H9 (cell line): ENCODE results near the genes H2BC21, H2AC21 and SV2A.

DNA sequence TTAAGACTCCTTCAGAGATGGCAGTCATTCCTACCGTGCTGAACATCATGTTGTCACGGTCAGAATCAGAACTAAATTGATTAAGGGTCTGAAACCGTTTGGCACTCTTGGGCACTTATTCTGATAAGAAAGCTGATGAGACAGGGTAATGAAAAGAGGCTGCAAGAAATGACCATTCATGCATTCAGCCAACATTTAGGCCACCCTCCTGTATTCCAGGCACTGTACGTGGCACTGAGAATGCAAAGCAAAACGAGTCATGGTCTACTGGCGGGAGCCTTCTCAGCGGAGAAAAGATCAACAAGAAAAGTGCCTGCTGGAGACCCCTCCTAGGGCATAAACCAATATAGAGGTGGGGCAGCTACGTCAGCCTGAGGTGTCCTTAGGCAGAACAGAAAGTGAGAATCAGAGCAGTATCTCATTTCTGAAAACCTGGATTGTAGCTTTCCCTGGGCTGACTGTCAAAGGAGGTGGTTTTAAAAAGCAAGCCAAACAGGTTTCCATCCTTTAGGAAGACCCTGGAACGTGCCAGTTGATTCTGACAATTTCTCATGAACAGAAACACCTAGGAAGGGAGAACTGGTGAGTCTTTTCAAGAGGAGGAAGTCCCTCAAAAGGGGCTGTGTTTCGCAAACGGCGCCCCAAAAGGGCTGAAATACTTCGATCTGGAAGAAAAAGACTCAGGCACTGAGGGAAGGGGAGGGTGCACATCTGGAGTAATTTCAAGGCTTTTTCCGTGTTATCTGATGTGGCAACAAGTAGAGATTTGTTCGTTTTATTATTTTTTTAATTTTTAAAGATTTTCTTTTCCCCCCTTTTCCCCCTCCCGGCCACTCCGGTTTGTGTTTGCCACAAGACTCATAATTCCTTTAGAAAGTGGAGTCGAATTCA is 22.4 kb downstream of the PPIAL4C start:
- PRO-cap: no peak

DNA sequence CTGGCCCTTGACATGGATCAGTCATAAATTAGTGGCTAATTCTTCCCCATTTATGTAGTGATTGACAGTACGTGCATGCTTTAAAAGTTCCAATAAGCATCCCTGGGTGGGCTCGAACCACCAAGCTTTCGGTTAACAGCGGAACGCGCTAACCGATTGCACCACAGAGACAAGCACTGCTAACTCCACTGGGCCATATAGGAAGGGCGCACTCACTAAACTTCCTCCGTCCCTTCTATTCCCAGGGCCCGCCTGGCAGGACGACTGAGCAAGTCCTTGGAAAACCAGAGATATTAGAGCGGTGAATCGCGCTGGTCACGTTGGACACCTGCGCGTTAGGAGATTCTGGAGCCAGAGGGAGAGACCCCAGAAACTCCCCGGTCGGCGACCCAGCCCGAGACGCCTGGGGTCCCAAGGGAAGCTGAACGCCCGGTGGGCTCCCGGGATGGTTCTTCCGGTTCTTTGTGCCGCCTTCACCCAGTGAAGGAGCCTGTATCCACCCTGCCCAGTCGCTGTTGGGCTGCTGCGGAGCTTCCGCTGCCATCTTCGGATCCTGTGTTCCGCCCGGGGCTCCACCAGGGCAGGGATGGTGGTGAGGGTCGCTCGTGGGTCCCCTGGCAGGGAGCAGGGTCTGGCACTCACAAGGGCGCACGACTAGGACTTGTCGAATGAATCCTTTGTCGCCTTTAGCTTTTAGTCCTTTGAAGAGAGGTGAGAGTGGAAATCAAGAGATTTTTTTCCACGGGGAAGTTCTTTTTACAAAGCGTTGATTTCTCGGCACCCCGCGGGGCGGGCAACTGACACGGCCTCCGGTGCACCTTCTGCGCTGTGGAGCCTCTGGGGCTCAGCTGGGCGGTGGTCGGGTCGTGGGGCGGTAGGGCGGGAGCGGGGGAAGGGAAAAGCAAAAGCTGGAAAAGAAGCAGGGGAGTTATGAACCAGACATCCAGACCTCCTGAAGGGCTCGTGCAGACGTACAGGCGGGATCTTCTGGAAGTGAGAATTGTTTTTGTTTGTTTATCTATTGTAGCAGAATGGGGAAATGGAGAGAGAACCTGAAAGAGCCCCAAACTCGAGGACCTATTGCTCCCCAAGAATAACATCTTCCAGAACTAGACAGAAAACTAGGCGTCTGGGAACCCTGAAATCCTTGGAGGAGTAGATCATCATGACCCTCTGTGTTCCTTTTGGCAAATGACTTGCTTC is 63.1 kb downstream of the PPIAL4C start:
- PRO-cap: bidirectional peak, plus-strand start at position 225 of the sequence, minus-strand start at position 247 of the sequence; unidirectional peak, minus-strand start at position 405 of the sequence; unidirectional peak, minus-strand start at position 850 of the sequence

- PRO-cap: unidirectional peak, minus-strand start at chr1:149708735
Observed at GRCh38 chr1:149708305-149708967, 74.1 kb upstream of the FCGR1A start.

GRCh38 chr1:149848698-149849649 is 1.9 kb upstream of the H2AC19 start:
- PRO-cap: no peak

DNA sequence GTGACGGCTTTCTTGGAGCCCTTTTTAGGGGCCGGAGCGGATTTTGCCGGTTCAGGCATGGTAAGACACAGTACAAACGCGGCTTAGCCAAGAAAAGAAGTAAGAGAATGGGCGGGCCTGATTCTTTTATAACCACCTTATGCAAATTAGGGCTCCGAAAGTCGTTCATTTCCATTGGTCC is at the start of gene H2BC21:
Gene H2BC21 (minus strand): TSS at position 101 of the 181 bp plus-strand sequence.
- PRO-cap: bidirectional peak, plus-strand start outside the sequence, minus-strand start at position 101 of the sequence

- PRO-cap: bidirectional peak, plus-strand start at chr1:149887657, minus-strand start at chr1:149887919
Observed at GRCh38 chr1:149887223-149888095, at the start of gene H2AC21. Gene H2AC21, minus strand, starts transcription at chr1:149887965.

- PRO-cap: bidirectional peak, plus-strand start at chr1:149917774, minus-strand start at chr1:149917722; bidirectional peak, plus-strand start at chr1:149917918, minus-strand start at chr1:149917842
Observed at GRCh38 chr1:149917521-149918063, at the start of gene SV2A. Gene SV2A, minus strand, starts transcription at chr1:149917844.

DNA sequence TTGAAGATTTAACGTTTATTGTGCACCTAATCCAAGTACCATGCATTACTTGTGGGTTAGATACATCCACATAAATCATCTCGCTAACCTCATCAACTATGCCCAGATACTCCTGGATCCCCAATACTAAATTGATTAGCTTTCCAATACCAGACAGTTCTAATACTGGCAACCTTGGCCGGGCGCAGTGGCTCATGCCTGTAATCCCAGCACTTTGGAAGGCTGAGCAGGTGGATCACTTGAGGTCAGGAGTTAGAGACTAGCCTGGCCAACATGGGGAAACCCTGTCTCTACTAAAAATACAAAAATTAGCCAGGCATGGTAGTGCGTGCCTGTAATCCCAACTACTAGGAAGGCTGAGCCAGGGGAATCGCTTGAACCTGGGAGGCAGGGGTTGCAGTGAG is 15.4 kb downstream of the OTUD7B start:
- PRO-cap: no peak

DNA sequence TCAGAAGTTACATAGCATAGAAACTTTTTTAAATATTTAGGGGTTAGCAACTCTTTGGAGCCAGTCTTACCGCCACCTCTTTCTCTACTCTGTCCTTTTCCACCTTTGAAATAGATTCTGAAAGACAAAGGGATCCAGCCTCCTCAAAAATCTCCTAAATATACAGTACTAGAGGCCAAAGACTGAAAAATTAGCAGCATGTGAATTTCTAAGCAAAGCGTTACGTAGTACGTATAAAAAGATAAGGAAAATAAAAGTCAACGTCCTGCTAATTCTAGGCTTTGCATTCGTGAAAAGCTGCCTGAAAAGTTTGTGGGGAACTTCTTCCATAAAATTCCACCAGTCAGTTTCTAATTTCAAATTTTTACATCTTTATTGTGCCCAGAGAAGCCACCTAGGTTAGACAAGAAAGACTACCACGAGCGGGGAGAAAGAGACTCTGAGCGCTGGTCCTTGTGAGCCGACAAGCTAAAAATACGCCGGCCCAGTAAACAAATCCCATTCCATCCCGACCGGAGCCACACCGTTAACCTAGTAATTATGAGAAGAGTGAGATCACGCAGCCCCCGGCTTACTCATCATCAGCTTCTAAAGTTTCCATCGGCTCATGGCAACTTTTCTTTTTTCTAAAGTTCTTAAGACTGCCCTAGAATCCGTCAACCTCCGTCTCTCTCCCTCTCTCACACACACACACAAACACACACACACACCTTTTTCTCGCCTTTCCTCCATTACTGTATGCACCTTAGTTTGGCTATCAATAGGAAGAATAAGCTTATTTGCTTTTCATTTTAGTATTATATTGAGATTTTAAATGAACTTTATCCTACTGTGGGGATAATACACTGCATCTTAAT is 1.0 kb downstream of the OTUD7B start:
- PRO-cap: unidirectional peak, plus-strand start at position 402 of the sequence; bidirectional peak, plus-strand start at position 436 of the sequence, minus-strand start at position 441 of the sequence; bidirectional peak, plus-strand start at position 501 of the sequence, minus-strand start at position 476 of the sequence

GRCh38 chr1:150021192-150021785 is 10.8 kb upstream of the OTUD7B start:
- PRO-cap: no peak

- PRO-cap: no peak
Observed at GRCh38 chr1:150110298-150110754, 39.4 kb upstream of the PLEKHO1 start.

GRCh38 chr1:150186797-150187234 is 37.1 kb downstream of the PLEKHO1 start:
- PRO-cap: no peak

GRCh38 chr1:150233785-150234016 is 2.2 kb downstream of the ANP32E start:
- PRO-cap: no peak

DNA sequence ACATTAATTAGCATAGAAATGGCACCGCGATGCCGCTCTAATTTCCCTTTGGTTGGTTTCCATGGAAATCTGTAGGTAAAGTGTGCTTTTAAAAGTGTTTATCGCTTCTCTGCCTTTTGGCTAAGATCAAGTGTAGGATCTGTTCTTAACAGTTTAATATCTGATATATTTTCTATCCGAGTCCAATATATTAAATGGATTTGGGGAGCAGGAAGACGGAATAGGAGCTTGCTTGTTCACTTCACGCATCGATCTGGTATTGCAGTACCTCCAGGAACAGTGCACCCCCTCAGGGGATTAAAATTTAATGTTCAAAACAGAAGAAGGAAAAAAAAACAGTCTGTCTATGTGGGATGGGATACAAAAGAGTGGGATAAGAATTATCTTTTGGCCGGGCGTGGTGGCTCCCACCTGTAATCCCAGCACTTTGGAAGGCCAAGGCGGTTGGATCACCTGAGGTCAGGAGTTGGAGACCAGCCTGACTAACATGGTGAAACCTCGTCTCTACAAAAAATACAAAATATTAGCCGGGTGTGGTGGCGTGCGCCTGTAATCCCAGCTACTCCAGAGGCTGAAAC is 1.0 kb upstream of the ANP32E start:
- PRO-cap: unidirectional peak, minus-strand start at position 255 of the sequence

GRCh38 chr1:150267661-150267830 is 1.3 kb downstream of the APH1A start:
- PRO-cap: no peak

GRCh38 chr1:150280083-150280865 is 2.1 kb upstream of the CIART start:
- PRO-cap: no peak

DNA sequence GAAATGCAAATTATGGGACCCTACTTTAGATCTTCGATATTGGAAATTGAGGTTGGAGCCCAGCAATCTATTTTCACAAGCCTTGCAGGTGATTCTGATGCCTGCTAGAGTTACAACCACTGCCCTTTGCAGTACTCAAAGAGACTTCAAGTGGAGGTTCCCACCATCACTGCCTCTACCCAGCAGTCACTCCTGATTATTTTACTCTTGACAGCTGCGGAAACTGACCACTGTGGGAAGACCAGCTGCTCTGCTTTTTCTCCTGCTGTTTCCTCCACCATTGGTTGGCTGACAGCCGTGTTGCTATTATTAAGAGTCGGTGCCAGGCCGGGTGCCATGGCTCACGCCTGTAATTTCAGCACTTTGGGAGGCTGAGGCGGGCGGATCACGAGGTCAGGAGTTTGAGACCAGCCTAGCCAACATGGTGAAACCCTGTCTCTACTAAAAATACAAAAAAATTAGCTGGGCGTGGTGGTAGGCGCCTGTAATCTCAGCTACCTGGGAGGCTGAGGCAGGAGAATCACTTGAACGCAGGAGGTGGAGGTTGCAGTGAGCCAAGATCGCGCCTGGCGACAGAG is 11.2 kb upstream of the PRPF3 start:
- PRO-cap: no peak

GRCh38 chr1:150505357-150506029 is 2.4 kb upstream of the ECM1 start:
- PRO-cap: no peak

- PRO-cap: no peak
Observed at GRCh38 chr1:150557535-150558838, 8.8 kb downstream of the ADAMTSL4 start.

- PRO-cap: no peak
Observed at GRCh38 chr1:150558839-150559619, 9.8 kb downstream of the ADAMTSL4 start.